ENCODE measurements around a stretch of chr1.

DNA sequence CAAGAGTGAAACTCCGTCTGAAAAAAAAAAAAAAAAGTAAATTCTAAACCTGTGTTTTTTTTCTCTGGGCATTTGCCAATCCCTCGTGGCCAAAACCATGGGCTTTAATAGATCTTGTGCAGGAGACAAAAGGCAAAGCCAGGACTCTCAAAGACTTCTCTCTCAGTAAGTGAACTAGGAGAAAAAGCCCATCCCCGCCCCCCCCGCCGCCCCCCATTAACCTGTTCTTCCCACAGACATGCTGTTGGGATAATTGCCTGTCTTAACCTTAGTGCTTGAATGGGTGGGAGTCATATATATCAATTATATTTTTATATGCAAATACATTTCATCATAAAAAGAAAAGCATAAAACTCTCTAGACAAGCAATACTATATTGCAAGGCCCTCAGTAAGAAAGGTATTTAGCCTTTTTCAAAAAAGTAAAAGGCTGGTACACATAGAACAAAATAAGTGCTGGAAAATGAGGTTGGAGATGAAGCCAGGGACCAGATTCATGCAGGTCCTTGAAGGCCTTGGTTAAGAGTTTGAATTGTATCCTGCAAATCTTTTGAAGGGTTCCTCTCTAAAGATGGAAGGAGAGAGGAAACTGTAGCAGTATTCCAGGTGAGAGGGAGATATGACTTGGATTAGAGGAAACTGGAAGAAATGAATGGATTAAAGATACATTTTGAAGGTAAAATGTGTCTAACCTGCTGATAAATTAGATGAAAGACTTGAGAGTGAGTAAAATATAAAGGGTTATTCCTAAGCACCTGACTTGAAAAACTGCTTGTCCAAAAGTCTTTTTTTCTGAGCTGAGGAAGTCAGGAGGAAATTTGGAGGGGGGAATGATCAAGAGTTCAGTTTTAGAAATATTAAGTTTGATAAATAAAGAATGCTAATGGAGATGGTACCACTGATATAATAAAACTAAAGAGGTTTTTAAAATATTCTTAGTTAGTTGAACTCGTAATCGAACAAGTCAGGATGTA lies 165.1 kb upstream of the CACYBP start:
- RRBS = no CpG with 5 or more reads among the region's 7 CpGs

DNA sequence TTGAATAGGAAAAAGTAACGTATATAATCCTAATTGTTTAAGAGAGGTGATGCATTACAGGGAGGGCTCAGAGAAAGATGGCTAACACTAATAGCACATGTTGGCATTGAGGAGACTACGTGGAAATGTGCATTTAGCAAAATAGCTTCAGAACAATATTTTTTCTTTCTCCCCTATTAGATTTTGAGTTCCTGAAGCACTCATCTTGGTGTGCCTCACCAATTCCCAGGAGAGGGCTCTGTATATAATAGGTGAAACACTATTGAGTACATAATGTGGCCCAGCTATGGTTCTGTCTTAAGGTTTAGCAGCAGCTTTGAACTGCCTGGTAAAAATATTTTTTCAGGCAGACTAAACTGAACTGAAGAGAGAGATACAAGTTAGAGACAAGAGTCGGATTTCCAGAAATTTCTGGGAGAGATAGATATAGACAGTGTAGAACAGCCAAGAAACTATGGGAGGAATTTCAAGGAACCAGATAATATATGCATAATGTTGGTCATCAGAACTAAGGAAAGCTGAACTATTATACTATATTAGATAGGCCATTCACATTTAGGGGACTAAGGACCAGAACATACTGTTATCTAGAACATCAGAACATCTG lies 160.1 kb upstream of the CACYBP start:
- RRBS = no CpG with 5 or more reads among the region's 3 CpGs

DNA sequence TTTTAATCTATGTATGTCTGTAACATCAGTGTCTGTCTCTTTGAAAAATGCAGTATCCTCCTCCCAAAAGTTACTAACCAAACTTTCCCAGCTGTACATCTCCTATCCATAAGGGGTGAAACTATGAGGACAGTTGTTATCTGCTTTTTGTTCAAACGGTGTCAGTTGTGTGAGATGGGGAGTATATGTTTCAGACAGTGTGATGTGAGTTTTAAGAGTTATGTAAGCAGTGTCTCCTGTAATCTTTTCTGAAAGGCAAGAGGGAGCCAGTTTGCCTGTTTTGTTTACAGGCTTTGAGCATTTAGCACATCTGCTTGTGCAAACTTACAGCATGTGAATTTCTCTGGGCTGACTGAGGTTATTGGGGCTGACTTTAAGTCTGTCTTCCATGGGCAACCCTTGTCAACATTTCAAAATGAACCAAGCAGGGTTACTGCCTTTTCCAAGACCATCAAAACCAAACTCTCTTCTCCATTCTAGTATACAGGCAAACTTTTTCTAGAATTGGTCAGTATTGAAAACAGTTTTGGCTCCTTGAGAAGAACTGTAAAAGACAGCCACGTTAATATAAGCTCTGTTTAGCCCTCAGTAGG lies 34.7 kb upstream of the CACYBP start:
- RRBS = no CpG with 5 or more reads among the region's 2 CpGs

DNA sequence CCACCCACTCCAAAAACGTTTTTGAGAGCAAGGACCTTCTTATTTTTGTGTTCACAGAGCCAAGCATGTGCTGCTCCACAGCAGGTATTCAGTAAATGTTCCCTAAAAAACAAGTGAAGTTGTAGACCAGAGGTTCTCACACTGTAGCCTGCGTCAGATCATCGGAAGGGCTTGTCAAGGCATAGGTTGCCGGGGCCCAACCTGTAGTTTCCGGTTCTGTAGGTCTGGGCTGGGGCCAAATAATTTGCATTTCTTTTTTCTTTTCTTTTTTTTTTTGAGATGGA lies 50.3 kb downstream of the KIAA0040 start:
- RRBS = no CpG with 5 or more reads among the region's 5 CpGs

DNA sequence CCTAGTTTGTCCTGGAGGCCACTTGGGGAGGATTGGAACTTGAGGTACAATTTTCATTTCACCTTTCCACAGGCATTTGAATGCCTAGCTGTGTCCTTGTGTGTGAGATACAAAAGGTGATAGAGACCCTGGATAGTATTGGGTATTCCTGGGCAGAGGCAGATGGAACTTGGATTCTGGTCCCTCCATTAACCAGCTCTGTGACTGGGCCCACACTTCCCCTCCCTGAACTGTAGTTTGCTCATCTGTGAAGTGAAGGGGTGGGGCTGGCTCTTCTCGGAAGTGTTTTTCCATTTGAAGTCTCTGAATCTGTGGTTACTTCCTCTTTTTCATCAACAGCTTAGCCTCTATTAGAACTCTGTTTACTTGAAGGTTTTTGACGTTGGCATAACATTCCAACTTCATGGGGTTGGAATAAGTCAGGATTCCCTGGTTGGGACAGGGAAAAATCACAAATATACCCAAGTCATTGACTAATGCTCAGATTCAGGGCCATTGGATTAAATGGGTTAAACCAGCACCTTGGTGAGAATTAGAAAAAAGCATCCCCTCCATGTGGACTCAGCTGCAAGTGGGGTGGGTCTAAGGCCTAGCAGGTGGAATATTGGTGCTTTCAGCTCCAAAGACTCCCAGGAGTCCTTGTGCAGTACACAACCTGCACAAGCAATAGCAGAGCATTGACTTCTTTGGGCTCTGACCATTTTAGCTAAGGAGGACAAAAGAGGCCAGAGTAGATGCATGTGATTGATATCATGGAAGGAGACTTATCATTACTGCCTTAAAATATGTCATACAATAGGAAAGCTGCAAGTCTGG lies 3.6 kb downstream of the KIAA0040 start:
- RRBS = no CpG with 5 or more reads among the region's 2 CpGs

GRCh38 chr1:175317578-175318288 lies 125.2 kb upstream of the KIAA0040 start:
- RRBS = no CpG with 5 or more reads among the region's 5 CpGs

GRCh38 chr1:175968441-175968640 lies 224.9 kb upstream of the TNR start:
- RRBS = no CpG with 5 or more reads among the region's 1 CpG

DNA sequence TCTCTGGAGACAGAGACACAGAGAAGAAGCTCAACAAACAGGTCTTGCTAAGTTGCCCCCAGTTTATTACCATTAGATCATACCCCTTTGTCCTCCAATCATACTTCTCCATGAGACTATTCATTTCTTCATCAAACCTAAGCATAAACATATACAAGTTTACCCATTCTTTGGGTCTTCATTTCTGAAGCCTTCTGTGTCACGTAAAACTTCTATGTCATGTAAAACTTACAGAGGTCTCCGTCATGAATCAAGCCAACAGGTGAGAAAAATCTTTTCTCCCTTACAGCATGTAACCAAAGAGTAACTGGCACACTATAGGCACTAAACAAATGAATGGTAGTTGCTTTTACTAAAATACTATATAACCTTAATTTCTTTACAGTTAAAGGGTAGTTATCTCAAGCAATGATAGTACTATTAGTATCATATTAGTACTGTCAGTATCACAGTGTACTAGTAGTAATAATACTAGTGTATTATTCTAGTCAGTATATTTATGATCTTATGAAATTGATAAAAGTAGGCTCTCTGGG lies 226.1 kb upstream of the TNR start:
- RRBS = no CpG with 5 or more reads among the region's 2 CpGs

DNA sequence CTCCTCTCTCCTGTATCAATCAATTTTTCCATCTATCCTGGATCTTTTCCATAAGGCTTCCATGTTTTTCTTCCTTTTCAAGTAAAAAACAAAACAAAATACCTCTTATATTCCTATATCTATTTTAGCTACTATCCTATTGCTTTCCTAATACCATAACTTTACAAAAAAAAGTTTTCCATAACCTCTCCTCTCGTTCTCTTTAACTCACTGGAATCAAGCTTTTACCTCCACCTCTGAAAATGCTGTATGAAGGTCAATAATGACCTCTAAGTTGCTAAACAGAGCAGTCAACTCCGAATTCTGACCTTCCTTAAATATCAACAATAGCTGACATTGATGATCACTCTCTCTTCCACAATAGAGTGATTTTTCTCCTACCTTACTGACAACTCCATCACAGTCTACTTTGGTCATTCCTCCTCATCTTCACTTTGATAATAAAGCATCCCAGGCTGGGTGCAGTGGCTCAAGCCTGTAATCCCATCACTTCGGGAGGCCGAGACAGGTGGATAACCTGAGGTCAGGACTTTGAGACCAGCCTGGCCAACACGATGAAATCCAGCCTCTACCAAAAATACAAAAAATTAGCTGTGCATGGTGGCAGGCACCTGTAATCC lies 152.3 kb downstream of the COP1 start:
- RRBS = no CpG with 5 or more reads among the region's 5 CpGs

DNA sequence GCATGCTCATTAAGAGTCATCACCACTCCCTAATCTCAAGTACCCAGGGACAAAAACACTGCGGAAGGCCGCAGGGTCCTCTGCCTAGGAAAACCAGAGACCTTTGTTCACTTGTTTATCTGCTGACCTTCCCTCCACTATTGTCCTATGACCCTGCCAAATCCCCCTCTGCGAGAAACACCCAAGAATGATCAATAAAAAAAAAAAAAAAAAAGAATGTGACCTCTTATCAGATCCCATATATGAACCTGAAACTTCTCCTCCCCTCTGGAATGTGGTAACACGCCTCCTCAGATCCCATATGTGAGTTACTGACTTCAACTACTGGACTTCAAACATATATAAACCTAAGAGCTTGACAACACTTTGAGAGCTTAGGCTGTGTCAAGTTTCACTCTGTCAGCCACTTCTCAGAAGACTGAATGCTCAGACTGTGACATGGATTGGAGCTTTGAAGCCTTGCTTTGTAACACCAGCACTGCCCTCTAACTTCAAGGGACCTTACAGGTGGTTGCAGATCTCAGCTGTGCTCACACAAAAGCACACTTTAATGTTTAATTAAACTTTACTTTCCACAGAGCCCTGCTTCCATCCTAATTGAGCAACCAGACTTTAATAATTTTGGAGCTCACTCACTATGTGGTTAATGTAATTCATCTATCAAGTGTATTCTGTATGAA lies 148.4 kb downstream of the COP1 start:
- RRBS = no CpG with 5 or more reads among the region's 4 CpGs

DNA sequence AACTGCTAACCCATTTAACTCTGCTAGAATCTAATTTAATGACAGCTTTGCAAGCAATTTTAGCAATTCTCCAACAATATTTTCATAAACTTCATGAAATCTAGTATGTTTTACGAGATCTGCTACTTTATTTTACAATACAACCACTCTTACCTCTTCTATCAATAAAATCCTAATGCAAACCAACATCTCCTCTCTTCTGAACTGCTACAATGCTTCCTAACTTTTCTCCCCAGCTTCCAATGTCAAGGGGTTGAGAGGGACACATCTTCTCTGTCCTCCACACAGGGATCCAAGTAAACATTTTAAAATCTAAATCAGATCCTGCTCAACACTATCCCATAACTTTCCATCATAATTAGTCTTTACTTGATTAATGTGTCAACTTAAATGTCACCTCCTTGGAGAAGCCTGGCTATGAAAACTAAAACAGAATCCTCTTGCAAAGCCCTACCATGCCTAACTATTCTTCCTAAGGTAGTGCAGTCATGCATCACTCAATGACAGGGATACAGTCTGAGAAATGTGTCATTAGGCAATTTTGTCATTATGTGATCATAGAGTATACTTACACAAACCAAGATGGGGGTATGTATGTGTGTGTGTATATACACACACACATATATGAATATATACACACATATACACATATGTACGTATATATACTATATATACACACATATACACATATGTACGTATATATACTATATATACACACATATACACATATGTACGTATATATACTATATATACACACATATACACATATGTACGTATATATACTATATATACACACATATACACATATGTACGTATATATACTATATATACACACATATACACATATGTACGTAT lies 74.9 kb downstream of the COP1 start:
- RRBS = no CpG with 5 or more reads among the region's 7 CpGs

DNA sequence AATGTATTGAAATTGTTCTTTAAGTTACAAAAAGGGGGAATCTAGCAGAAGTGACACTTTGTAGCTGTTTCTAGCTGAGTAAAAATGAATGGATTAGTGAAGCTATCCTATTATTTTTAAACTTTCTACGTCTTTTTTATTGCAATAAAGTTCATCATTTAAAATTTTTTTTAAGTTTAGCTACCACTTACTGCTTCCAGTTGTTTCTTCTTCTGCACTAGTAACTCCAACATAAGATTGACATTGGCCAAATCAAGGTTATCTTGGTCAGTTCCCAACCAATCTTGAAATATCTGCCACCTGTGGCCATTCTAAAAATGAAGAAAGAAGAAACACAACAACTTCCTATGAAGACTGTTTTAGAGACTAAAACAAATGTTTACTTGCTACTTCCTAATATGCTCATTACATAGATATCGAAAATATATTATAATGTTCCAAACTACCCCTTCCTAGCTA lies 44.4 kb downstream of the COP1 start:
- RRBS = no CpG with 5 or more reads among the region's 2 CpGs

DNA sequence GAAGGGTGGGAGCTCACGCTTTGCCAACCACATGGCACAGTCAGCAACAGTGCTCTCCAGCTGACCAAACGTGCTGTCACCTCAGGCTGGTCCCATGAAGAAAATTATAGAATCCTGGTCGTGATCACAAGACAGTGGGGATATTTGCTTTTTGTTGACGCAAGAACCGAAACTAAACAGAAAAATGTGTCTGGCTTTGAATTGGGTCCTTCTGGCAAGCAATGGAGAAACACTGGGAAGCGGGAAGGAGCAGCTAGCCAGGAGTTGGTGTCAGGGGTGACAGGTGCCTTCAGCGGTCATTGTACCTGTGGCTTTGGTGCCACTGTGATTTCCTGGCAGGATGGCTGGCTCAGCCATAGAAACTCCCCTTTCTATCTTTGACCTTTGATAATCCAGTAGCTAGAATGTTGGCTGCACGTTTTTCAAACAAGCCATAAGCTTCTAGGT lies 304.8 kb downstream of the PAPPA2 start:
- RRBS = no CpG with 5 or more reads among the region's 8 CpGs

- RRBS = no CpG with 5 or more reads among the region's 5 CpGs
Measured at GRCh38 chr1:176801379-176801819, 338.4 kb downstream of the PAPPA2 start.

GRCh38 chr1:176893457-176893958 lies 271.0 kb downstream of the ASTN1 start:
- RRBS = no CpG with 5 or more reads among the region's 7 CpGs

GRCh38 chr1:176939940-176940299 lies 224.6 kb downstream of the ASTN1 start:
- RRBS = no CpG with 5 or more reads among the region's 1 CpG

GRCh38 chr1:177650857-177651435 lies 318.9 kb downstream of the SEC16B start:
- RRBS = no CpG with 5 or more reads among the region's 3 CpGs

DNA sequence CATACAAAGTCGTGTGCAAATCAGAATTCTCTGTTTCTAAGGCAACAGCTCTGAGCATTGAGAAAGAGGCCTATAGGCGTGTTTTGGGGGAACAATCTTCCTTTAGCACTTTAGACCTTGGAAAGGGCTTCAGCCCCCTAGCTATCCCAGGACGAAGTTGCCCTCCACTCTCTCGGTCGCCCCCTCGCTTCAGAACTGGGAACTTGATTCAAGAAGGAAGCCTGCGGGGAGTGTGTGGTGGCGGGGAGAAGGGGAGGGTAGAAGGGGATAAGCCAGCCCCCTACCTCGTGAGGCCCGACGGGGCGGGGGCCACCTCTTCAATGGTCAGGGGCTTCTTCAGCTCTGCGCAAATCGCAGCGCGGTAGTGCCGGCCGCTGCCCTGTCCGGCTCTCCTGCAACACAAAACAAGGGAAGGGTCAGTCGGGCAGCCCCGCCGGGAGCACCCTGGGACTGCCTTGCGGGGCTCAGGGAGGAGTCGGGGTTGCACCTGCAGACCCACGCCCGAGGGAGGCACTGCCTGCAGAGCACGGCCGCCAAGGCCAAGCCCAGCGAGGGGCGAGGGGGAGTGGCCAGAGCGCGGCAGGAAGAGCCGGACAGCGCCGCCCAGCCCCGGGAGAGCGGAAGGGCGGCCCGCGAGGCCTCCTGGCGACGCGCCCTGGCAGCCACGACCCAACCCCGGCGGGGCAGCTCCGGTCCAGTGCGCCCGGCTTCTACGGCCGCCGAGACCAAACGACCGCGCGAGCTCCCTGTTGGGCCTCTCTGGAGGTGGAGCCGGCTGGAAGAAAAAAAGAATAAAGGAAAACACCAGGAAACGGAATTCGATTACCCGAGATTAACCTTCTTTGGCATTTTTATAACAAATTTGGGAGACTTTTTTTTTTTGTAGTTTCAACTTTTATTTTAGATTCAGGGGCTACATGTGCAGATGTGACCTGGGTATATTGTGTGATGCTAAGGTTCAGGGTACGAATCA lies 56.2 kb upstream of the RASAL2 start:
- RRBS = 2% methylated on average over 23 of the region's 61 CpGs

GRCh38 chr1:178052931-178053646 lies 40.8 kb upstream of the RASAL2 start:
- RRBS = no CpG with 5 or more reads among the region's 10 CpGs

- RRBS = under 1% methylated on average over 21 of the region's 62 CpGs
Measured at GRCh38 chr1:178094153-178094877, 411 bp downstream of the RASAL2 start.